Measurements from ENCODE around the genes DNA2 and CCAR1.

DNA sequence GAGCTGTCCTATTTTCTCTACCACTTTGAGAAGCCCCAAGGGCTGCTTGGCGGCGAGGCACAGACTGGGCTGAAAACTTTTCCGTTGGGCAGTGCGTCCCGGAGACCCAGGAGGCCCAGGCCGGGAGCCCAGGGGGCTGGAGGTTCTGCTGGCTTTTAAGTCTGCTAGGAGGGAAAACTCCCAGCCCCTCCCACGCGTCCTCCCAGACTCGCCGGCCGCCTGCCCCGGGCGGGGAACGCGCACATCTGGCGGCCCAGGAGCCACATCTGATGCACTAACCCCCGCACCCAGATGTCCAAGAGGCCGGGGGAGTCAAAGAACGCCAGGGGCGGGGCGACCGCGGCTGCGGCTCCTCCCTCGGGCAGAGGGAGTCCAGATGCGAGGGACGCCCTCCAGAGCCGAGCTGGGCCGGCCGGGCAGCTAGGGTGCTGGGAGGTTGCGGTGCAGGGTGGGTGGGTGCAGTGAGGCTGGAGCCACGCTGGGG is 108.8 kb downstream of the REEP3 start:
- PRO-cap = bidirectional peak, plus-strand start at position 395 of the sequence, minus-strand start at position 247 of the sequence
- RAMPAGE, long total RNA, 2 experiments = no peak in any of the 2 experiments

- PRO-cap = no peak
- RAMPAGE, long total RNA, 2 experiments = no peak in any of the 2 experiments
Observed at GRCh38 chr10:64041009-64041613, 519.9 kb downstream of the REEP3 start.

- PRO-cap = no peak
- RAMPAGE, long total RNA, 2 experiments = no peak in any of the 2 experiments
Observed at GRCh38 chr10:66220918-66221295, 704.9 kb upstream of the LRRTM3 start.

GRCh38 chr10:67663385-67663775 is 32.6 kb downstream of the CTNNA3 start:
- PRO-cap = no peak
- RAMPAGE, long total RNA, 2 experiments = no peak in any of the 2 experiments

- PRO-cap = no peak
- RAMPAGE, long total RNA, 2 experiments = no peak in any of the 2 experiments
Observed at GRCh38 chr10:67772885-67773272, 65.1 kb downstream of the DNAJC12 start.

- PRO-cap = no peak
- RAMPAGE, long total RNA, 2 experiments = no peak in any of the 2 experiments
Observed at GRCh38 chr10:67788391-67788973, 49.5 kb downstream of the DNAJC12 start.

- PRO-cap = no peak
- RAMPAGE, long total RNA, 2 experiments = no peak in any of the 2 experiments
Observed at GRCh38 chr10:67888869-67889644, 4.6 kb downstream of the SIRT1 start.

- PRO-cap = no peak
- RAMPAGE, long total RNA, 2 experiments = no peak in any of the 2 experiments
Observed at GRCh38 chr10:68053997-68054432, 21.1 kb downstream of the HERC4 start.

DNA sequence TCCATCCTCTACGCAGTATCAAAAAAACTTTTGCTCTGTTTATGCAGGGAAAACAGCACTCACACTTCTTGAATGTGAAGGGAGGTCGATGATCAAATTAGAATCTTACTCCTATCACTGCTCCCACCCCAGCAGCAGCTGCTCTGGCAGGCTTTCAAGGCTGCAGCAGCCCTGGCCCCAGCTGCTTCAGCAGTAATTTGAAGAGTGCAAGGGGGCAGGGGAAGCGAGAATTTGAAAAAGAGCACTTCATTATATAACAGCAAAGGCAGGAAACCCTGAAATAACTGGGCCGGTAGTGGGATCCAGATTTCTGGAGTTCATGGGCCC is 44.8 kb downstream of the MYPN start:
- PRO-cap = no peak
- RAMPAGE, long total RNA, 2 experiments = no peak in any of the 2 experiments

- PRO-cap = no peak
- RAMPAGE, long total RNA, 2 experiments = no peak in any of the 2 experiments
Observed at GRCh38 chr10:68337533-68338089, 4.9 kb upstream of the PBLD start.

GRCh38 chr10:68471184-68472364 is at the start of gene DNA2:
Gene DNA2, minus strand, starts transcription at chr10:68471973.
- PRO-cap = no peak
- RAMPAGE, long total RNA, 2 experiments = start-site peak on the minus strand in 1 of 2 experiments, at chr10:68471963-68472193 at its widest, 6 reads per replicate

DNA sequence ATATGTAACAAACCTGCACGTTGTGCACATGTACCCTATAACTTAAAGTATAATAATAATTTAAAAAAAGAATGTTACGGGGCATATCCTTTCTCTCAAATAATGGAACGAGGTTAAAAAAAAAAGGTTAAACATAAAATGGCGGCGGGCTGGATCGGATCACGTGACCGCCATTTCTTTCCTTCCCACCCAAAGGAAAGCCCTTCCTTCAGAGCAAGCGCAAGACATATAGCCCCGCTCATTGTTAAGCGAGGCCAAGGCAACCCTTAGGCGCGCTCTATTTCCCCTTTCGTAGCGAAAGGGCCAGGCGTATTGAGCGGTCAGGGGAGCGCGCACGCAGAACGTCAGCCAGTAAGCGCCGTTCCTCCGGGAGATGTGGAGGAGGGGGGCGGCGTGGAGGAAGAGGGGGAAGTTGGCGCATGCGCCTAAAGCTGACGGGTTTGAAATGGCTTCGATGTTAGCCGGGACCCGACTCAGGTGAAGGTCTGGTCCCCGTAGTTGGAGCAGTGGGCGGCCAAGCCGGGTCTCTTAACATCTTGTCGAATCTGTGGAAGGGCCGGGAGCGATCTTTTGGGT is at the start of gene CCAR1:
TSS of gene CCAR1 (plus strand) at position 434 of the 576 bp plus-strand sequence.
- PRO-cap = bidirectional peak, plus-strand start at position 430 of the sequence, minus-strand start at position 375 of the sequence
- RAMPAGE, long total RNA, 2 experiments = start-site peak on the plus strand in 2 of 2 experiments, centred at positions 423 to 434 of the sequence, 245 to 414 reads per replicate

GRCh38 chr10:68828047-68828673 is 829 bp downstream of the STOX1 start:
- PRO-cap = no peak
- RAMPAGE, long total RNA, 2 experiments = no peak in any of the 2 experiments

- PRO-cap = no peak
- RAMPAGE, long total RNA, 2 experiments = no peak in any of the 2 experiments
Observed at GRCh38 chr10:68992817-68993616, 4.4 kb downstream of the KIFBP start.

GRCh38 chr10:69057196-69058065 is 30.5 kb upstream of the SRGN start:
- PRO-cap = no peak
- RAMPAGE, long total RNA, 2 experiments = no peak in any of the 2 experiments

DNA sequence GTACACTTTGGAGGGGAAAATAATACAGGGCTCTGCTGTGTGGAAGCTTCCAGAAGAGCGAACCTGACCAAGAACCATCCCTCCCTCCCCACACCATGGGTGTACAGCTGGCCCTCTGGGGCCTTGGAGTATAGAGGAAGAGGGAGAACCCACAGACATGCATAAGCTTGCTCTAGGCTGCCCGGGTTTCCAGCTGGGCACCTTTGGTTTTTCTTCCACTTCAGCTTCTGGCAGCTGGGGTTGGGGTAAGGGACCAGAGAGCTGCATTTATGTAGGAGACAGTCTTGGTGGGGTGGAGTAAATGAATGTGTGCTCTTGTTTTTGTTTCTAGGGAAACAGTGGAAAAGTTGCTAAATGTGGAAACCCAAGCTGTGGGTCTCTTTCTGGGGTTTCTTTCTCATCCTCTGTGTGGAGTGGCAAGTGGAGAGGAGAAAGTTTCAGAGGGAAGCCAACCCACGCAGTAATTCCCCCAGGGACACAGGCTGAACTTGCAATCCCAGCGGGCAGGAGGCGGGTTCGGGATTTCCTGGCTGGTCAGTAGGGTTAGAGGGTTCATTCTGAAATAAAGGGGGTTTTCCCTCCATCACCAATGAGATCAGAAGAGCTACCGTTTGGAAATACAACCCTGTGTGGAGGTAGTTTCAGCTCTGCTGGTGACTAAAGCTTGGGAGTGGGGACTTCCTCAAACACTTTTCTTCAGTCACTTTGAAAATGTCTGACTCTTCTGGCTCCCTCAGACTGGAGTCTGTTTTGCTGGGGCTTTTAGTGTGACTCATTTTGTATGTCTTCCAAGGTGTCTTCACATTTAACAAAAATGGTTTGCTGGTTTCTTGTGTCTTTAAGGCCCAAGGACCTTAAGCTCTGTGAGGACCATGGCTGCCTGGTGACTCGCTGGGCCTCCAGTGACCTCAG is 22.3 kb upstream of the SRGN start:
- PRO-cap = no peak
- RAMPAGE, long total RNA, 2 experiments = no peak in any of the 2 experiments

GRCh38 chr10:69123098-69124119 is 569 bp upstream of the VPS26A start:
- PRO-cap = unidirectional peak, plus-strand start at chr10:69123495; bidirectional peak, plus-strand start at chr10:69123733, minus-strand start at chr10:69123714; bidirectional peak, plus-strand start at chr10:69124188, minus-strand start at chr10:69123984
- RAMPAGE, long total RNA, 2 experiments = no peak in any of the 2 experiments

DNA sequence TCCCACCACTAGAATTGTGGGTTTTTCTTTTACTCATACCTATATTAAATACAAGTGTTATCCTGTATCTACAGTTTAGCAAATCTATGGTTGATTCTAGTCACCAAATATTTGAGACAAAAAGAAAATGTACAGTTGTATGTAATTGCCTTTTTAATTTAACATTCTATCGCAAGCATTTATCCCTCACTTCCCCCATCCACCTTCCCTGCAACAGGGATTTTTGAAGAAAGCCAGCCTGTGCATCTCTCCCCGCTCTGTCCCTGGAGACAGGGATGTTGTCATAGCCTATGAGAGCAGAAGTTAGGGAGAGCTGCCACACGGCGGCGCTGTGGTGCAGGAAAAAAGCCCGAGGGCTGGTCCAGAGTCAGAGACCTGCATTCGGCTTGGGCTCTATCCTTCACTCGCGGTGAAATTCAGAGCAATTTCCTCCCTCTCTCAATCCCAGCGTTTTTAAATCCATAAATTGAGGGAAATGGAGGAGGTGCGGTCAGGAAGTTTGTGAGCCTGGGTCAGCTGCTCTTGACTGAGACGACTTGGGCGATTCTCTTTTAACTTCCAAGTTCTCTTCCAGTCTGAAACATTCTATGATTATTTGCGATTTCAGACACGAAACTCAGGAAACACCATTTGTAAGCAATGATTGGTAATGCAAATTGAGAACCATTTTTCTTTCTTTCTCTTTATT is 17.4 kb downstream of the HKDC1 start:
- PRO-cap = no peak
- RAMPAGE, long total RNA, 2 experiments = no peak in any of the 2 experiments

GRCh38 chr10:69327299-69328534 is 9.1 kb downstream of the HK1 start:
- PRO-cap = no peak
- RAMPAGE, long total RNA, 2 experiments = no peak in any of the 2 experiments

GRCh38 chr10:69332674-69332959 is 14.0 kb downstream of the HK1 start:
- PRO-cap = no peak
- RAMPAGE, long total RNA, 2 experiments = no peak in any of the 2 experiments